Ascending aorta (tissue), 1 donor: ENCODE measurements around a stretch of chr10.

- PRO-cap = no peak
Measured at GRCh38 chr10:116193981-116194268, 79.1 kb downstream of the GFRA1 start.

DNA sequence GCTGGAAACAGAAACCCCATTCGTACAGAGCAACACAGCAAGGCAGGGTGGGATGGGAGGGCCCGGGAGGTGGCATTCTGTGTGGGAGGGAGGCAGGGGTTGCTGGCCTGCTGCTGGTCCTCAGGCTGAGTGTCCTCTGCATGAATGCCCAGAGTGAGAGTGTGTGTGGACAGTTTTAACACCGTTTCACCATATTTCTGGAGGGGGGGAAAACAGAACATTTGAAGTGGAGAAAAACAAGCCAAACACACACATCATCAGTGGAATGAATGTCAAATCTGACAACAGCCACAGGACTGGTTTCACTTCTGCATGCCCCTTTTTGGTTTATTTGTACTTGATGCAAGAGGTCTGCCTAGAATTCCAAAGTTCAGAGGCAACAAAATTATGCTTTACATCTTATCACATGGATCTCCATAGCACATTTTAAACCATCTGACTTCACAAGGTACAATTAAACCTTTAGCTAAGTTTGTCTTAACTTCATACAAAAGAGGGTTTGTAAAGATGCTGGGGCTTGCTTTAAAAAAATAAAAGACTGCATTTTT, 11.0 kb upstream of the ENO4 start:
- PRO-cap = no peak

GRCh38 chr10:117162733-117163573, 24.9 kb upstream of the VAX1 start:
- PRO-cap = no peak

DNA sequence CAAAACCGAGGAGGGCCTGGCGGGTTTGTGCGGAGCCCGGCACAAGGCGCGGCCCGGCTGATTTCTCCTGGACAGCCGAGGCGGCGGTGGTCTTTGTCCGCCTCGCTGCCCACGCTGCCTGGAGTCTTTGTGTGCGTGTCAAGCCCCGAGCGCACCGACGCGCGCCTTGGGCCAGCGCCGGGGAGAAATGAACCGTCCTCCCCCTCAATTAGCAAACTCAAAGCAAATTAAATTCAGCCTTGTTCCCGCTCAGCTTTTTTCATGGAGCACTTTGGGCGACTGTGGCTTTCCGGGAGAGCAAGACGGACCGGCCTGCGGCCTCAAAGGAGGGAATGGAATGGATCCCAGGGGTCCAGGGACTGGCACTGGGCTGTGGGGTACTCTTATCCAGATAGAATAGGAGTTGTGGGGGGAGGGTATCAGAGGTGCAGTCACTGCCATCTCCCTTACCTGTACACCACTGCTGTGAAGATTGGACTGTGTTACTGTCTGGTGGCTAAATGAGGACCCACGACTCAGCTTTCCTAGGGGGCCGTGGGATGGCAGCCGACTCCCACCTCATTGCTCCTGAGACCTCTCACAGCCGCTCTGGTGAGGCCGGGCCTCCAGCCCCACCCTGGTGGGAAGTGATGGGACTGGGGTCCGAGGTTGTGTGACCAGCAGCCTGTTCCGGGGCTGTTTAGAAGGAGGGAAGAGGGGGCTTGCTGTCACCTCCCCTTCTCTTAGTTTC, 4.2 kb downstream of the EMX2 start:
- PRO-cap = no peak

- PRO-cap = no peak
Measured at GRCh38 chr10:118271829-118272265, 70.3 kb downstream of the FAM204A start.

- PRO-cap = no peak
Measured at GRCh38 chr10:118759848-118760252, 5.1 kb upstream of the CACUL1 start.

DNA sequence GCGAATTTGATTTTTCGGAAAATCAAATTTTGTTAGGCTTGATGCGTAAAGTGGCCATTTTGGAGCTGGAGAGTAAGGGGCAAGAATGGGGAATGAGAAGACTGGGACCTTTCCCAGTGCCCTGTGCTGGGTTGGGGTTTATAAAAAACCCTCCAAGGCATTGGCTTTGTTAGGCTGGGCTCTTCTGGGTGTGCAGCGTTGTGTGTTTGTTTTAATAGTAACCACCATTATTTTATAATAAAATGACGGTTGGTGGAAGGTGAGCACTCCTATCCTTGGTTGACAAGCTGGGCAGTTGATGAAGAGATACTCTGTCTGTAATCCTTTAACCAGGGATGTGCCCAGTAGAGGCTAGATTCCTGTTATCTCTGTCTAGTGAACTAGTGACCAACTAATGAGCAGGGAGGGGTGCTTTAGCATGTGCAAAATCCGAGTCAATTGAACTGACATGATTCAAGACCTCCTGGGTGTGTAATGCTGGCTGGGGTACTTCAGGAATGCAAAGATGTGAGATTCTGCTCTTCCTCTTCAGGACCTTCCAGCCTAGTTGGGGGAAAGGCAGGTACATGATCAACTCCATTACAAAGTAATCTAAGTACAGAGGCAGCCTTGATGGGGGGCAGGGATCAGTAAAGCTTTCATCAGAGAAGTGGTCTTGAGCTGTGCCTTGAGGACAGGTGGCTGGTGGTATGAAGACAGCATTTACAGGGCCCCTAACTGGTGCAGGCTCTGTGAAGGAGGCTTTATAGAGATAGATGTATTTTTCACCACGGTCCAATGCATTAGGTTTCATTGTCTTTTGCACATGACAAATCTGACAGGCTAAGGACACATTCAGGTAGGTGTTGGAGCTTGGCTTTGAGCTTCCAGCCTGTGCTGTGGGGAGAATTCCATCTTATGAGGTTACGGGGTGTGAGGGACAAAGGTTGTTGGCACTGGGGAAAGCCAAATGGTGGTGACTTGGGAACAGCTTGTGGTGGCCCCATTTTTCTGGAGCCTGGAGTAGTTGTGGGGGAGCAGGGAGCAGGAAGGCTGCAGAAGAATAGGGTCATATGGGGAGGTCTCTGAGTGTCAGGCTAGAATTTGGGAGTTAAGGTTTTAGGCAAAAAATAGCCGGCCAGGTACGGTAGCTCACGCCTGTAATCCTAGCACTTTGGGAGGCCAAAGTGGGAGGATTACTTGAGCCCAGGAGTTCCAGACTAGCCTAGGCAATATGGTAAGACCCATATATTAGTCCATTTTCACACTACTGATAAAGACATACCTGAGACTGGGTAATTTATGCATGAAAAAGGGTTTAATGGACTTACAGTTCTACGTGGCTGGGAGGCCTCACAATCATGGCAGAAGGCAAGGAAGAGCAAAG, 22.2 kb downstream of the GRK5 start:
- PRO-cap = no peak

DNA sequence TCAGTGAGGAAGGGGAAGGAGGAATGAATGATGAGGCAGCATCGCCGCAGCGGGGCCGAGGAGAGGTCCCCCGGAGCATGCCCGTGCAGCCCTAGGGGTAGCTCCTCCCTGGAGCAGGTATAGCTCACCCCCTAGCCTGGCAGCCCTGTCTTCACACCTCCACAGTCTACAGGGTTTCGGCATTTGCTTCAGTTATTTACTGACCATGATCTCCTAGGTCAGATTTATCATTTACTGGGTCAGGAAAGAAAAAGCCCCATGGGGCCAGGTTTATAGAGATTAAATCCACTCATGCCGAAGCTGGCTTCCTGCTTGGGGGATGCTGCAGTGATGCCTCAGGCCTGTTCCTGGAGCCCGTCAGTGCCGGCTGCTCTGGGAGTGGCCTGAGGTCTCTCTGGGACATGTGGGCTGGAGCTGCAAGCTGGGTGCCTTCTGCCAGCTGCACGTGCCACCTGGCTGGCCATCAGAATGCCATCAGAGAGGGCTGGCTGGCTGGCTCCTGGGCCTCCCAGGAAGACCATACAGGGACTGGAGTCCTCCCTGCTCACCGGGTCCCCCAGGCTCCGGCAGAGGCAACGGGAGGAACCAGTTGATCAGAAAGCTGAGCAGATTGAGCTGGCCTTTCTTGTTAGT, 138.9 kb downstream of the GRK5 start:
- PRO-cap = no peak

DNA sequence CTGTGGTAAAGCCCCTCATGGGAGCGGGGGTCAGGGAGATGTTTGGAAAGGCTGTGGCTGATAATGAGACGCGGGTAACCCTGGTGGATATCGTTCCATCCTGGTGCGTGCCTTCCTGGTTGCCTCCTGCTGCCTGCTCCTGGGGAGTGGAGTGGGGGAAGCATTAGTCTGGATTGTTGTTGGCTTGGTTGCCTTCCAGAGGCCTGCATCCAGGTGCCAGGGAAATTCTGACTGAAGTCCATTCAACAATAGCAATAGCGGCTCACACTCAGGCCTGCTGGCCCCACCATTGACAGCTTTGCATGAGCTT, 150.0 kb downstream of the GRK5 start:
- PRO-cap = no peak

DNA sequence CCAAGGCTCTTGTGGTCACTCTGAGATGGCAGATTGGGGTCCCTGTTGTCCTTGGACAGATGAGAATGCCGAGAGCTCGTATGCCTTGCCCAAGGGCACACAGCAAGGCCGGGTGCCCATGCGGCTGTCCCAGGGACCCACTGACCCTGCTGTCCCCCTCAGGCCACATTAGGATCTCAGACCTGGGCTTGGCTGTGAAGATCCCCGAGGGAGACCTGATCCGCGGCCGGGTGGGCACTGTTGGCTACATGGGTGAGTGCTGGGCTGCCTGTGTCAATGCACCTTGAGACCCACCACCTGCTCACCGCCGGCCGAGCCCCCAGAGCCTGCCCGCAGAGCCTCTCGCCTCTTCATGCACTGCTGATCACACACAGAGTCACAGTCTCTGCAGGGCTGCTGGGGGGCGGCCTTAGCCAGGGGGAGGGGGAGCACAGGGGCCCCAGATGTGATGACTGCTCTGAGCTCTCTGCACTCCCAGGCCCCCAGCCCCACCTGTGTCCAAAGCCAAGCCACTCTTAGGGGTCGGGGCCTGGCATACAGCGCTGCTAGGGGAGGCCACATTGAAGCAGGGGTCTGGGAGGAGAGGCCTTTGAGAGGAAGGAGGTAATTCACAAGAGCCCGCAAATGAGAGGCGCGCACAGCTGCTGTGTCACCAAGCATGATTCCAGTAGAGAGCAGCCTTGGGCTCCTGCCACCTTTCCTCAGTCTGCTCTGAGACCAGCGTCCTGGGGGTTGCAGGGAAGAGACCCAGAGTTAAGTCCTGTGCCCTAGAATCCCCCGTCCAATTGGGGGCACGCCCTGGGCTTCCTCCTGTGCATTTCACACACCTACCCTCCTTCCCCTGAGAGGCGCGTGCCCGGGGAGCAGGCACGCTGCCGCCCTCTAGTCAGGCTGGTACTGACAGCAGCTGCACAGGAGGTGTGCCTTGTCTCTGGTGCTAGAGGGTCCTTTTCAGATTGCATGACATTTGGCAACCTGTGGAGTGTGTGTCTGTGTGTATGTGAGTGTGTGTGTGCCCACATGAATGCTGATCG, 100.4 kb downstream of the RGS10 start:
- PRO-cap = no peak

GRCh38 chr10:119489519-119490162, 52.9 kb downstream of the RGS10 start:
- PRO-cap = no peak

DNA sequence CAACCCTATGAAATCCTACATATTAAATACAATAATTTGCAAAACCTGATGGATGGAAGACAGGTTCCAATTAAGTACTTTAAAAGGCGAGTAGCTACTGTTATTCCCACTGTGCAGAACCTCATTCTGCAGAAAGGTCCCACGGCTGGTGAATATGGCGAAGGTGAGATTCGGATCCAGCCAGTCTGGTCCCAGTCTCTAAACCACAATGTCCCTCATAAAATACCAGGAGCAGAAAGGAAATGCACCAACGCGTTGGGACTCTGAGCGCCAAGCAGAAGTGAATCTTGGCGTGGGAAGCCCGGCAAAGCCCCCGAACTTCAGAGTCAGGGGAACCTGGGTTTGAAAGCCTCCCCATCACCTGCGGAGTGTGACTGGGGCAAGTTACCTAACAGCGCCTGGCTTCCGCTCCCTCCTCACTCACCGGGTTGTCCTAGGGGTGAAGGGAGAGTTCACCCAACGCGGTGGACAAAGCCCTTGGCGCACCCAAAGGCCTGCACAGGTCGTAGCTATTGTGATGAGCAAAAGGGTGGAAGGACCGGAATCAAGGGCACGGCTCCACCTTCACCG, 1.1 kb downstream of the RGS10 start:
- PRO-cap = no peak

GRCh38 chr10:119587138-119587893, 9.4 kb downstream of the TIAL1 start:
- PRO-cap = no peak

DNA sequence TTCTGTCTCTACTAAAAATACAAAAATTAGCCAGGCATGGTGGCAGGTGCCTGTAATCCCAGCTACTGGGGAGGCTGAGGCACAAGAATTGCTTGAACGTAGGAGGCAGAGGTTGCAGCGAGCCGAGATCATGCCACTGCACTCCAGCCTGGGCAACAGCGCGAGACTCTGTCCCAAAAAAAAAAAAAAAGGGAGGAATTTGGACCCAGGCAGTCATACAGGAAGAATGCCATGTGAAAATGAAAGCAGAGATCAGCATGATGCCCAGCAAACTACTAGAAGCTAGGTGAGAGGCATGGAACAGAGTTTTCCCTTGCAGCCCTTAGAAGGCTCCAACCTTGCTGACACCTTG, 10.3 kb upstream of the BAG3 start:
- PRO-cap = no peak

GRCh38 chr10:119650737-119651324, 349 bp upstream of the BAG3 start:
- PRO-cap = bidirectional peak, plus-strand start at chr10:119651572, minus-strand start at chr10:119651245

DNA sequence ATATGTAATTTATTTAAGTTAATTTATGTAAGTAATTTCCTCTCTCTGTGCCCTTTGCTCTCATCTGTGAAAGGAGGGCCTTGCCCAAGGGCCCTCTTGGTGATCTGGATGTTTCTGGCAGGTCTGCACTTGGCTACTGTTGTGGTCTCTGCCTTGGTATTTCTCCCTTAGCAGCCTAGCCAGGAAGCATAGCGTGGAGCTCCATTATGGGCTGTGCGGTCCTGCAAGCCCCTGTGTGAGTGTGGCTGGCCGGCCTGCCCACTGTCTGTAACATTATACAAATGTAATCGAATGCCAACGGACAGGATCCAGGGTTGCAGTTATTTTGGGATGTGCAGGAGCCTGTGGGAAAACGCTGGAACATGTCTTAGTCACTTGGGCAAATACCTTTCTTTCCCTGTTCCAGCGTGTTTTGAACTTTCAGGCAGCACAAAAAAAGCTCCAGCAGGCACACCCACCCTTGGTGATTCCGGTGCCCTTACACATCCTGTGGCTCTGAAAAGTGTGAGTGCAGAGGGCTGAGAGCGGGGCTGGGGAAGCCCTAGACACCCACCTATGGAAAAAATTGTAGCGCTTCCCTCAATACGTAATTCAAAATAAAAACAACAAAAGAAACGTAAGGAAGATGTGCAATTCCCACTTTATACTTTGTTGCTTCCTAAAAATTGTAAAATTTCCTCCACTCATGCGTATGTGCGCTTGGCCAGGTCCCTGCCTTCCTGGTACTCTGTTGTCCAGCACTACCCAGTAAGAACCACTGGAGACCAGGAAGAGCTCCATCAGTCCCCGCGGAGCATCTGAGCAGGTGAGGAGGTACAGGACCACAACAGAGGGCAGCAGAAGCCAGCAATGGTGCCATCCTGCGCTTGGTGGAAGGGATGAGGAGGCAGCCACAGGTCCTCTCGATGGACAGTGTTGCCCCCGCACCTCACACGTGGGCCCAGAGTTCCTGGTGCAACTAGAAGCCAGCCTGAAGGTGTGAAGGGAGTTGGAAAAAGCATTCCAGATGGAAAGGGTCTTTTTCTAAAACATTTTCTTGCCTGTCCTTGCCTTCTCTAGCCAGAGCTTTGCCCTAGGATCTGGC, 29.7 kb downstream of the BAG3 start:
- PRO-cap = bidirectional peak, plus-strand start at position 513 of the sequence, minus-strand start at position 269 of the sequence

GRCh38 chr10:119687176-119687708, 36.1 kb downstream of the BAG3 start:
- PRO-cap = no peak

GRCh38 chr10:119705550-119705840, 20.4 kb upstream of the INPP5F start:
- PRO-cap = no peak

DNA sequence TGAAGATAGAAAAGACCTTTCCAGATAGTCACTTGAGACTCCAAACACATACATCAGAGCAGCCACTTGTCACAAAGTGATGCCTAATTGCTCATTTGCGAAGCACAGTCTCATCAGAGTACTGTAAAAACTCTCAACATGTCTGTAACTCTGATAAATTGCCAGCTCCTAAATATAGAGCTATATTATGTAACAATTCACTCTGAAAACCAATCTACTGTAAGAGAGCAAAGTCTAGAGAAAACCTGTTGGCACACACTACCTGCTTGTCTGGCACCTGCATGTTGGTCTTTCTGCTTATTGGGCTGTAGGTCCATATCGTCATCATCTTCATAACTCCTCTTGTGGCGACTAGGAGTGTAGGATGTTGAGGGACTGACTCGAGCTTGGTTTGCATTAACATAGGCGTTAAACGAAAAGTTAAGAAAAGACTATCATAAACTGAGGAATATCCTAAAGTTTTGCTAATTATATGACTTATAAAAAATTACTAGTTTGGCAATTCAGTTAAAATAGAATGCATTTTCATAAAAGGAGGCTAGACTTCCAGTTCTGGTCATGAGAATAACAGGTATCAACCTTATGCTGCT, 19.8 kb downstream of the MCMBP start:
- PRO-cap = no peak

DNA sequence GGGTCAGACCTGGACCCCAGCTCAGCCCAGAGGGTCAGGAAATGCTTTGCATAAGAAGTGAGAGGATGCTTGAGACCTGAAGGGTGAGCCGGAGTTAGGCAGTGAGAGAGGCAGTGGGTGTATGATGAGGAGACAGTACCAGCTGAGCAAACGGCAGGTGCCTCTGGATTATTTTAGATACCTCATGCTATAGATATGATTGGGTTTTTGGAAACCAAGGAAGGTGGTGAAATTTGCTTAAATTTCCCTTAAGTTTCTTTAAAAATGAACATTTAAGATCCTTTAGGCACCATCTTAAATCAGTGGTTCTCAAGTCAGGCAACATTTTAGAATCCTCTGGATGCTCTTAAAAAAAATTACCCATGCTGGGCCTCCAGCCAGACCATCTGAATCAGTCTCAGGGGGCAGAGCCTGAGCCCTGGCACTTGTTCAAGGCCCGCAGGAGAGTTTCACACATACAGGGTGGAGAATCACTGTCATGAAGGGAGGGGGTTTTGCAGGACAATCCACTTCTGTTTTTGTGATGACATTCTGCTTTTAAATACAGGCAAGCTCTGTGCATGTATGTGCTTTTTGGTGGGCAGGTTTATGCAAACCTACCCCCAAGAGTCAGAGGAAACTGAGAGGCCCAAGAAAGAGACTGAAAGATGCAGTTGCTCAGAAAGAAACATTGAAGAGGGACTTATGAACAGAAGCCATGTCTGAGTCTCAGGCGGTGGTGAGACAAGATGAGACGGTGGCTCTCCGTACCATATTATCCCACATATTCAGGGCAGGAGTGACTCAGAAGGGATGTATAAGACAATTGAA, 268.5 kb downstream of the SEC23IP start:
- PRO-cap = no peak